Cardiac ventricle fibroblast (primary cell): Measurements from ENCODE around the genes MRPS5, TRIM43 and ARID5A.

DNA sequence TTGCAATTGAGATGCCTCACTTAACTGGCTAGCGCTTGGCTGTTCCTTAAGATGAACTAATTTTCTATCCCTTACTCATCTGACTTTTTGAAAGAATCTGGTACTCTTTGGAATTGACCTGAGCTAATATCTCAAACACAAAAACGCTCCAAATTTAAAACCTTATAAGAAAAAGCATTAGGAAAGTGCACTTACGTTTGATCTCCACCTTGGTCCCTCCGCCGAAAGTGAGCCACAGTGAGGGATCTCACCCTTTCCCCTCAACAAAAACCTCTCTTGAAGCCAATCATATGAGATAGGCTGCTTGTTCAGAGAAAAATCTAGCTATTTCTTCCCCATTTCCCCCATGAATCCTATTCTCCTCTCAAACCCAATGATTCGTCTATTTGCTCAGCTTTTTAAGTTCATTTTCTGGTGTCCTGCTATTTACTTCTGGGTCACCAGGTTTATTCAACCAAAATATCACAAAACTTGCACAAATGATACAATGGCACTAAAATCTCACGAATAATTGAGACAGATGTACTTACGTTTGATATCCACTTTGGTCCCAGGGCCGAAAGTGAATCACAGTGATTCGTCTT, 169.3 kb downstream of the RPIA start:
- RAMPAGE, long total RNA, result no peak

- RAMPAGE, long total RNA, result no peak
These were observed 10.7 kb upstream of the AQP7B start for GRCh38 chr2:94576194-94577000.

DNA sequence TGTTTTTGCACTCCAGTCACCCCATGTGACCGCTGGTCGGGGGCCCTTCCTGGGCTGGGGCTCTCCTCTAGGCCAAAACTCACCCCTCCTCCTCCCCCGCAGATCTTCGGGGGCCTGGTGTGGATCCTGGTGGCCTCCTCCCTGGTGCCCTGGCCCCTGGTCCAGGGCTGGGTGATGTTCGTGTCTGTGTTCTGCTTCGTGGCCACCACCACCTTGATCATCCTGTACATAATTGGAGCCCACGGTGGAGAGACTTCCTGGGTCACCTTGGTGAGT, 22.3 kb downstream of the MAL start:
- RAMPAGE, long total RNA, result no peak

GRCh38 chr2:95053064-95053993, 27.8 kb downstream of the MAL start:
- RAMPAGE, long total RNA, result no peak

- RAMPAGE, long total RNA, result no peak
These were observed 33.5 kb downstream of the MAL start for GRCh38 chr2:95058878-95059481.

GRCh38 chr2:95120952-95122354, at the start of gene MRPS5:
Gene MRPS5, minus strand, starts transcription at chr2:95121808.
- RAMPAGE, long total RNA, result no peak

- RAMPAGE, long total RNA, result no peak
These were observed at the start of gene TRIM43 for GRCh38 chr2:95591805-95592197. Gene TRIM43, plus strand, starts transcription at chr2:95592001.

- RAMPAGE, long total RNA, result no peak
These were observed 177.0 kb downstream of the ANKRD36C start for GRCh38 chr2:95814102-95815505.

DNA sequence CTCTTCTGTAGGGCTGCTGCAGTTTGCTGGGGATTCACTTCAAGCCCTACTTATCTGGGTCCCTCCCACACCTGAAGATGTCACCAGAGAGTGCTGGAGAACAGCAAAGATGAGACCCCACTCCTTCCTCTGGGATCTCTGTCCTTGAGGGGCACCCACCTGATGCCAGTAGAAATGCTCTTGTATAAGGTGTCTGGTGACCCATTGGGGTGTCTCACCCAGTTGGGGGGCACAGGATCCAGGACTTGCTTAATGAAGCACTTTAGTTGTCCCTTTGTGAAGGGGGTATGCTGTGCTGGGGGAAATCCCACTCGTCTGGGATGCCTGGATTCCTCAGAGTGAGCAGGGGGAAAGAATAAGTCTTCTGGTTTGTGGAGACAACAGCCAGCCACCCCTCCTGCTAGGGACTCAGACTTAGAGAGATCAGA, 165.9 kb downstream of the ANKRD36C start:
- RAMPAGE, long total RNA, result no peak

DNA sequence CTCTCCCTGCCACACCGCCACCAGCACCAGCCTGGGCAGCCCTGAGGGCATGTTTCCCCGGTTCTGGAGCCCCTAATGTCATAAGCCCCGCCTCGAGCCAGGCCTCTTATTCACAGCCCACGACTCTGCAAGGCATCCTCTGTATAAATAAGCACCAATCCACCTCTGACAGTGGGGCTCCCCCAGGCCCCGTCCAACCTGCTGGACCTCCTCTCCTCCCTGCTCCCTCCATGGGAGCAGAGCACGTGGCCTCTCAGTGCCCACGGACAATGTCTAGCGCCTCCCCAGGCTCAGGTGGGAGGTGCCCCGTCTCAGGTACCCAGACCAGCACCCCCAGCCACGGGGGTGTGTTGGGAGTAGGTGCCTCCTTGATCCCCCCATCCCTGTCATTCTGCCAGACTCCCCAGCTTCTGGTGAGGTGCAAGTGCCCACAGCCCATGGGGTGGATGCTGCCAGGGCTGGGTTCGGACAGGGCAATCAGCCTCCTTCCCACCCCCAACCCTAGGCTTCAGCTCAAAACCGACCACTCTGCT, 1.4 kb upstream of the ADRA2B start:
- RAMPAGE, long total RNA, result no peak

- RAMPAGE, long total RNA, result no peak
These were observed 3.2 kb downstream of the DUSP2 start for GRCh38 chr2:96141940-96142522.

DNA sequence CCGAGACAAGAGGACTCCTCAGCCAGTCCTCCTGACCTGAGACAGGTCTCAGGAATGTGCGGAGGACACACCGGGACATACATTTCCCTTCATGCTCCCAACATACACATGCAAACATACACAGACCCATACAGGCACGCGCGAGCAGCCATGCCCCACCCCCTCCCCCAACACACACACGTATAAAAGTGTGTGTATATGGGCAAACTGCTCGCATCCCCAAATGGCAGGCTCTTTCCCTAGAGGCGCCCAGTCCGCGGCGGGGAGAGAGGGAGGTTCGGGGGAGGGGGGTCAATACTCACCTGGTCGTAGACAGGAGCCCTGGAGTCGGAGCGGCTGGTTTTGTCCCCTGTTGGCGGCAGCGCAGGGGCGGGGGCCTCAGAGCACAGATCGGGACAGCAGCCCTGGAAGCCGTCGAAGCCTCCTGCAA, 766 bp downstream of the DUSP2 start:
- RAMPAGE, long total RNA, result no peak

DNA sequence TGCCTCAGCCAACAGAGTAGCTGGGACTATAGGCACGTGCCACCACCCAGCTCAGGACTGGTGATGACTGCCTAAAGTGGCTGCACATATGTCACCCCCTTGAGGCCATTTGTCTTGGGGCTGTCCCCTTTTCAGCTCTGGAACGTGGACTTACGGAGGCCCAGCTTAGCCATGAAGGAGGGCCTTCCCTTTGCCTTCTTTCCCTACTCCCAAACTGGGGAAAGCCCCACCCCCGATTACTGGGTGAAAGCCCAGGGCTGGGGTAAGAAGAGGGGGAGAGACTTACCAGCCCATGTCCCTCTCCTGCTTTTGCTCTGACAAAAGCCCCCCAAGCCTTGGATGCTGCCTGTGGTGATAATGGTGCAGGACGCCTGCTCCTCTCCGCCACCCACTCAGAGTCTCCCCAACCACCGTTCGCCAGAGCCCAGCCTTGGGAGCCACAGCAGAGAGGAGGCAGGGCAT, 2.4 kb upstream of the DUSP2 start:
- RAMPAGE, long total RNA, result no peak

- RAMPAGE, long total RNA, result no peak
These were observed 932 bp upstream of the STARD7 start for GRCh38 chr2:96209484-96210033.

DNA sequence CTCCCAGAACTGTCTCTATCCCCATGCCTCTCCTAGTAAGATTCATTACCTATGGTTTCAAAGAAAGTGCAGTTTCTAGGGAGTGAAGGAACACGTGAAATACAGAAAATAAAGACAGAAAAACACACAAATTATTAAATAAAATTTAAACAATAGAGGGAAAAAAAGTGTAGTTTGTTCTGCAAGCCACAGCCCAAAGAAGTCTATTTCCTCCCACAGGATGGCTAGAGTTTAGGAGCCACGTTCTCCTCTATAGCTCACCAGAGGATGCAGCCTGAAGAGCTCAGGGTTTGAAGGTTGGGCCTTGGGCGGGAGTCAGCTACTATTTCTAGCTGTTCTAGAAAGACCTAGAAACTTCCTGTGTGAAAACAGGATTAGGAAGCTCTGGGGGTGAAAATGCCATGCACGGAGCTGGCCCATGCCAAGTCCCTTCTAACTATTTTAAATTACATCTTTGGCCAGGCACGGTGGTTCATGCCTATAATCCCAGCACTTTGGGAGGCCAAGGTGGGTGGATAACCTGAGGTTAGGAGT, 14.9 kb downstream of the TMEM127 start:
- RAMPAGE, long total RNA, result no peak

- RAMPAGE, long total RNA, result no peak
These were observed 11.2 kb downstream of the TMEM127 start for GRCh38 chr2:96254512-96255181.

- RAMPAGE, long total RNA, result no peak
These were observed 6.3 kb downstream of the NCAPH start for GRCh38 chr2:96341719-96342469.

DNA sequence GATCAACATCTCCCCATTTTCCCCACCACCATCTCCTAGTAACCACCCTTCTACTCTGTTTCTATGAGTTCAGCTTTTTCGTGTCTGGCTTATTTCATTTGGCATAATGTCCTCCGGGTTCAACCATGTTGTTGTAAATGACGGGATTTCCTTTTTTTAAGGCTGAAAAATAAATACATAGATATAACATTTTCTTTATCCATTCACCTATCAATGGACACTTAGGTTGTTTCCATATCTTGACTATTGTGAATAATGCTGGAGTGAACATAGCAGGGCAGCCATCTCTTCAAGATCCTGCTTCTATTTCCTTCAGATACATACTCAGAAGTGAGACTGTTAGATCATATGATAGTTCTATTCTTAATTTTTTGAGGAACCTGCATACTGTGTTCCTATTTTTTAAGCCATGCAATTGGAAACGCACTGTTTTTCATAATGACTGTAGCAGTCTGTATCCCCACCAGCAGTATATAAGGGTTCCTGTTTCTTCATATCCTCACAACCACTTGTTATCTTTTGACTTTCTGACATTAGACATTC, 15.6 kb downstream of the NEURL3 start:
- RAMPAGE, long total RNA, result no peak

- RAMPAGE, long total RNA, result no peak
These were observed 4.2 kb upstream of the NEURL3 start for GRCh38 chr2:96509232-96509927.

DNA sequence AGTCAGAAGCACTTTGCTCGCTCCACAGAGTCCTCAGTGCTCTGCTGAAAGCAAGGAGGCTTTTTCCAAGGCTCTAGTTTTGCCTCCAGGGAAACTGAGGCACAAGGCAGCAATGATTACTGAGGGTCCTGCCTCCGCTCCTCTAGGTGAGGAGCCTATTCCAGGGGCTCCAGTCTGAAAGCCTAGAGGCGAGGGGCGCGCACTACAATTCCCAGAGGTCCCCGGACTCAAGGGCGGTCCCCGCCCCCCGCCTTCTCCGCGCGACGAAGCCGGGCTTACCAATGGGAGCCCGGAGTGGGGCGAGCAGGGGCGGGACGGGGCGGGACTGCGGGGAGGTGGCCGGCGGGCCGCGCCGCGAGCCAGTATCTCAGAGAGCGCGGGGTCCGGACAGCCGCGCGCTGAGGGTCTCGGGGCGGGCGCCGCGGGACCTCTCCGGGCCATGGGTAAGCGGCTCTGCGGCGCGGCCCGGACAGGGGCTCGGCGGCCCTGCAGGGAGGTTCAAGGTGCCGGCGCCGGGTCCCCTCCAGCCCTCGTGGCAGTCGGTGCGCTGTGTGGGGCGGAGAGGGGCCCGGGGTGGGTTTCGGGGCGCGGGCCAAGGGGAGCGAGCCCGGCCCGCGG, at the start of gene ARID5A:
Gene ARID5A (plus strand): TSS at position 365 of the 618 bp plus-strand sequence.
- RAMPAGE, long total RNA, result no peak